Fallopian tube (tissue), 1 donor: Measurements from ENCODE around the gene QPRT.

DNA sequence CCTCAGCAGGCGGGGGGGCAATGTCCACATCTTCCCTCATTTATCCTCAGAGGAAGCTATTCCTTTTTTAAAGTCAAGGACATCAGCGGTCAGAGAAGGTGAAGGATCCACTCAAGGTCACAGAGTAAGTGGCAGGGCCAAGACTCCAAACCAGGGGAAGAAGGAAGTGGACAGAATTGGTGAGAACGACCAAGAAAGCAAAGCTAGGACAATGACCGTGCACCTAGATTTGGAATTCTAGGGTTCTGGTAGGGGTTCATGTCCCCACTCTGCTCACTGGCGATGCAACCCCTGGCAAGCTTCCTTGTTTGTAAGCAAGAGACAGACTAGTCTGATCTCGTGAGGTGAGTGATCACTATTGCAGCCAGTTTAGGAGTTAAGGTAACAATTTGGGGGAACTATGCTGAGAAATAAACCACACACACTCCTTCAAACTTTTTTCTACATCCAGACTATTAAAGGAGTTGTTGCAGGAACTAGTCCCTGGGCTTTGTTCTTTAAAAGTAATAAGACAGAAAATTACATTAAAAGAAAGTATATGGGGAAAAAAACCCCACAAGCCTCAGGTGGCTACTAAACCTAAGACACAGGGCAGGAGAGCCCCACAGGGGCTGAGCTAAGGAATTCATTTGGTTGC is 48.1 kb downstream of the XPO6 start:
- PRO-cap = no peak

- PRO-cap = no peak
These were observed 24.1 kb downstream of the XPO6 start for GRCh38 chr16:28187455-28188197.

GRCh38 chr16:28261698-28262225 is 30.6 kb upstream of the SBK1 start:
- PRO-cap = no peak

DNA sequence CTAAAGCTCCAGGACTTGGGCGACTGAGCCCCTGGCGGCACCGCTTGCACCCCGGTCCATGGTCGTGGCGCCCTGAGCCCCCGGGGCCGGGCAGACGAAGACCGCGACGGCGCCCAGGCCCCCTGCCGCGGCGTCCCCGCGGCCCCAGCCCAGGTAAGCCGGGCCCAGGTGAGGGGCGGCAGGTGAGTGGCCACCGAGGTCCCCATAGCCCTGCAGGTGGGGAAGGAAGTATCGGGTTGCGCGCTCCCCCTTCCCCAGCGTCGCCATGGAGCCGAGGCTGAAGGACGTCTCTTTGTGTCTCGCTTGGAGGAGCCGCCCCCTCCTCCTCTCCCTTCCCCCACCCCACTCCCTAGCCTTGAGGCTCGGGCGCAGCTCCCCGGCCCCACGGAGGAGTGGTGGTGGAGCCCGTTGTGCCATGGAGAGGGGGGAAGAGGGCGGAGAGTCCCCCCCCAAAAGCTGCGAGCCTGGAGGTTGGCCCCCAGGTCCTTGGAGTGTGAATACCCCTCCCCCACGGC is 880 bp downstream of the SBK1 start:
- PRO-cap = unidirectional peak, minus-strand start at position 218 of the sequence

GRCh38 chr16:28491124-28491613 is 705 bp downstream of the CLN3 start:
- PRO-cap = no peak

- PRO-cap = no peak
These were observed 1.6 kb downstream of the IL27 start for GRCh38 chr16:28505068-28505400.

- PRO-cap = unidirectional peak, plus-strand start at chr16:28532590
These were observed 6.5 kb downstream of the NUPR1 start for GRCh38 chr16:28532189-28532771.

- PRO-cap = no peak
These were observed 4.0 kb downstream of the EIF3C start for GRCh38 chr16:28715258-28715659.

DNA sequence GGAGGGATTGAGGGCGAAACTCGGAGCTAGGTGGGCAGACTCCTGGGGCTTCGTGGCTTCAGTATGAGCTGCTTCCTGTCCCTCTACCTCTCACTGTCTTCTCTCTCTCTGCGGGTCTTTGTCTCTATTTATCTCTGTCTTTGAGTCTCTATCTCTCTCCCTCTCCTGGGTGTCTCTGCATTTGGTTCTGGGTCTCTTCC is 837 bp downstream of the CD19 start:
- PRO-cap = no peak

DNA sequence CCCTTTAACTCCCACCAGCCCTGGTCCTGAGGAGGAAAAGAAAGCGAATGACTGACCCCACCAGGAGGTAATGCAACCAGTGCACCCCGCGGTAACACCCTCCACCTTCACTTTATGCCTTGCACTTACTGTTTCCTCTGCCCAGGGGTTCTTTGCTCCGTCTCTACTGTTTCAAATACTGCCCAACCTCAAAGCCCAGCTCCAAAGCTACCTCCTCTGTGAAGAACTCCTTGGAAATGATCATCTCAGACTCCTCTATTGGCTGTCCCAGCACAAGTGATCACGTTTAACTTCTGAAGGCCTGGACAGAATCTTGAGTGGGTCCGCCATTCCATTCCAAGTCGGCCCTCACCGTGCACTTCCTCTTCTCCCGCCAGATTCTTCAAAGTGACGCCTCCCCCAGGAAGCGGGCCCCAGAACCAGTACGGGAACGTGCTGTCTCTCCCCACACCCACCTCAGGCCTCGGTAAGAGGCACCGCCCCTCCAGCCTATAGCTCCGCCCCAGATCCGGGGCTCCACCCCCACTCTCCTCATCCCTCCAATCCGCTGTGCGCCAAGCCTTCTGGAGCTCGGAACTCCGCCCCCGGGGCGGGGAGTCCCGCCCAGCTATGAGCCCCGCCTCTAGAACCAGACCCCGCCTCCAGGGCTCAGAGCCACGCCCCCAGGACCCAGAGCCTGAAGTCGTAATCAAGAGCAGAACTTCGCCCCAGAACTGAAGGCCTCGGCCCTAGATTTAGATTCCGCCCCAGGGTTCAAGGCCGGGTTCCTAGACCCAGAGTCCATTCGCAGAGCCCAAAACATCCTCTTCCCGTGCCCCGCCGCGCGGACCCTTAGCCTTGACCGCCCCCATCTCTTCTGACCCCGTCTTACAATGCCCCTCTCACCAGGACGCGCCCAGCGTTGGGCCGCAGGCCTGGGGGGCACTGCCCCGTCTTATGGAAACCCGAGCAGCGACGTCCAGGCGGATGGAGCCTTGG is 4.7 kb downstream of the CD19 start:
- PRO-cap = bidirectional peak, plus-strand start at position 667 of the sequence, minus-strand start at position 465 of the sequence

DNA sequence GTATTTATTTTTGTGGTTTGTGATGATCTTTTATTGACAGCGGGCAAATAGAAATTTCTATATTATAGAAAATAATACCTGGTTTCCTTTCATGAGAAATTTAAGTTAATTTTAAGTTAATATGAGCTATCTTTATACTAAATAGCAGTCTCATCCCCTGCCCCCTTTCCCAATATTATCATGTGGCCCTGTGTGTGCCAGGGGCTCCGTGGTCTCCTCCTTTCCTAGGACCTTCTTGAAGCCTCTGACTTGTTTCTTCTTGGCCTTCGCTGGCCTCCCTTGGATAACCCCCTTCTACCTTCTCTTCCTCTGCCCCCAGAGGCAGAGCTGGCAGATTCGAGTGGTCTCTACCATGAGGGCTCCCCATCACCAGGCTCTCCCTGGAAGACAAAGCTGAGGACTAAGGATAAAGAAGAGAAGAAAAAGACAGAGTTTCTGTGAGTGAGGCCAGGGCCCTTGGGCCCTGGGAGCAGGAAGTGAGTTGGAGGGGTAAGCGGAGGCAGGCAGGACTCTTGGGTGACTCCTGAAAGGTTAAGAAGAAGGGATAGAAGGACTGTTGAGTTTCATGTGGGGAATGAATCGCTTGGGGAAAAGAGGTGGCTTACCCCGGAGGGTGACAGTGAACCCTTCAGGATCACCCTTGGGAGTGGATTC is 3.6 kb downstream of the NFATC2IP start:
- PRO-cap = no peak

DNA sequence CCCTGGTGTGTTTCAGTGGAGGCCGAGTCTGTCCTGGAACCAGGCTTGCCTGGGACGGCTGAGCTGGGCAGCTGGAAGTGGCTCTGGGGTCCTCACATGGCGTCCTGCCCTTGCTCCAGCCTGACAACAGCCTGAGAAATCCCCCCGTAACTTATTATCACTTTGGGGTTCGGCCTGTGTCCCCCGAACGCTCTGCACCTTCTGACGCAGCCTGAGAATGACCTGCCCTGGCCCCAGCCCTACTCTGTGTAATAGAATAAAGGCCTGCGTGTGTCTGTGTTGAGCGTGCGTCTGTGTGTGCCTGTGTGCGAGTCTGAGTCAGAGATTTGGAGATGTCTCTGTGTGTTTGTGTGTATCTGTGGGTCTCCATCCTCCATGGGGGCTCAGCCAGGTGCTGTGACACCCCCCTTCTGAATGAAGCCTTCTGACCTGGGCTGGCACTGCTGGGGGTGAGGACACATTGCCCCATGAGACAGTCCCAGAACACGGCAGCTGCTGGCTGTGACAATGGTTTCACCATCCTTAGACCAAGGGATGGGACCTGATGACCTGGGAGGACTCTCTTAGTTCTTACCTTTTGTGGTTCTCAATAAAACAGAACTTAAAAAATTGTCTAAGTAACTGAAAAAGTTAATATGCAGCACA is 5.4 kb downstream of the LAT start:
- PRO-cap = no peak

DNA sequence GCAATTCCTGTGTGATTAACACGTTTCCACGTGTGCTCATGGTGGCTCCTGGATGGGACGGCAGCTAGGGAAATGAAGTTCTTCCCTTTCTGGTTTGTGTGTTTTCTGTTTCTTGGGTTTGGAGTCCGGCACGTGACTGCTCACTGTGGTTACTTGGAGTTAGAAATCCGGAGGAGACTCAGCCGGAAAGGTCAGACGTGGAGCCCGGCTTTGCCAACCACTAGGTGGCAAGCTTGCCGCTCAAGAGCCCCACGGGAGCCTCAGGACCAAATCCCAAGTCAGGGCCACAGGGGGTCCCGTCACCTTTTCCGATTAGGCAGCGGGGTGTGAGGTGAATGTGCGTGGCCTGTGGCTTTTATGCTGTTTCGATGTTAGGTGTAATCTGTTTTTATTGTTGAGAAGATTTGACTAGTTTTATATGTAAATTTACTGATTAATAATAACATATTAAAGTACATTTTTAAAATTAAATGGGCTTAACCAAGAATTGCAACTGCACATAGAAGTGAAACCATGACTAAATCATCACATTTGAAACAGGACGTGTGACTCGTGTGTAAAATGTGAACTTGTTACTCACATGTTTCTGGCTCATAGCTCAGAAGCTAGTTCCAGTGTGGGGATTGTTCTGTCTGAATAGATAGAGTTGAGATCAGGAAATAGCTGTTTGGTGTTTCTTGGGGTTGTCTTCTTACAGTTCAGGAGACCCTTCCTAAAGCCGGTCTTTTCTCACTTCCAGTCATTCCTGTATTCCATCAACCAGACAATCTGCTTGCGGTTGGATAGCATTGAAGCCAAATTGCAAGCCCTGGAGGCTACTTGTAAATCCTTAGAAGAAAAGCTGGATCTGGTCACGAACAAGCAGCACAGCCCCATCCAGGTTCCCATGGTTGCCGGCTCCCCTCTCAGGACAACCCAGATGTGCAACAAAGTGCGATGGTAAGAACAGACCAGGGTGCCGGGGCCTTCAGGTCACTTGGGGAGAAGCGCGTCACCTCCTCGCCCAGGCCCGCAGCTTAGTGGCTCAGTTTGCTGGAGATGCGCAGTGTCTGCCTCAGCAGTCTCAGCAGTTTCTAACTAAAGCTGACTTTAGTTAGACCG is 130.9 kb downstream of the LAT start:
- PRO-cap = unidirectional peak, minus-strand start at position 107 of the sequence

GRCh38 chr16:29139349-29140177 is 154.7 kb downstream of the LAT start:
- PRO-cap = no peak

- PRO-cap = no peak
These were observed 173.0 kb downstream of the LAT start for GRCh38 chr16:29157665-29158469.

GRCh38 chr16:29185764-29186294 is 201.0 kb downstream of the LAT start:
- PRO-cap = no peak

GRCh38 chr16:29231145-29231733 is 175.3 kb downstream of the NPIPB11 start:
- PRO-cap = no peak

DNA sequence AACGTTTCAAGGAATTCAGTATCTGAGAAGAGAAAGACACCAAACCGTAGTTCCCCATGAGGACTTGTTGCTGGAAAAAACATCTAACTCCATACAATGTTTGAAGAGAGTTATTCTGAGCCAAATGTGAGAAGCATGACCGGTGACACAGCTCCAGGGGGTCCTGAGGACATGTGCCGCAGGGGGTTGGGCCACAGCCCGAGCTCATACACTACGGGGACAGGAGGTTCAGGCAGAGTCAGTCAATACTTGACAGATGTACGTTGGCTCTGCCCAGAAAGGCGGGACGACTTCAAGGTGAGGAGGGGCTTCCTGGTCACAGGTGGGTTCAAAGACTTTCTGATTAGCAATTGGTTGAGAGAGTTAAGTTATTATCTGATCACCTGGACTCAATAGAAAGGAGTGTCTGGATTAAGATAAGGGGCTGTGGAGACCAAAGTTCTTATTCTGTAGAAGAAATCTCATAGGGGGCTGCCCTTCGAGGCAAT is 143.8 kb downstream of the NPIPB11 start:
- PRO-cap = no peak

- PRO-cap = no peak
These were observed 115.0 kb downstream of the NPIPB11 start for GRCh38 chr16:29291259-29292125.

GRCh38 chr16:29678653-29679744 is at the start of gene QPRT:
TSS of gene QPRT (plus strand) at chr16:29679180.
- PRO-cap = bidirectional peak, plus-strand start at chr16:29679180, minus-strand start at chr16:29679033; bidirectional peak, plus-strand start at chr16:29679573, minus-strand start at chr16:29679569